Skeletal muscle satellite cell (primary cell): ENCODE measurements around a stretch of chr16.

- CAGE, long polyA plus RNA, result no peak
These were observed 815 bp upstream of the APRT start for GRCh38 chr16:88812600-88812885.

- CAGE, long polyA plus RNA, result no peak
These were observed 17.3 kb upstream of the PABPN1L start for GRCh38 chr16:88883721-88884272.

GRCh38 chr16:88936482-88937429 lies 40.3 kb downstream of the CBFA2T3 start:
- CAGE, long polyA plus RNA, result no peak

DNA sequence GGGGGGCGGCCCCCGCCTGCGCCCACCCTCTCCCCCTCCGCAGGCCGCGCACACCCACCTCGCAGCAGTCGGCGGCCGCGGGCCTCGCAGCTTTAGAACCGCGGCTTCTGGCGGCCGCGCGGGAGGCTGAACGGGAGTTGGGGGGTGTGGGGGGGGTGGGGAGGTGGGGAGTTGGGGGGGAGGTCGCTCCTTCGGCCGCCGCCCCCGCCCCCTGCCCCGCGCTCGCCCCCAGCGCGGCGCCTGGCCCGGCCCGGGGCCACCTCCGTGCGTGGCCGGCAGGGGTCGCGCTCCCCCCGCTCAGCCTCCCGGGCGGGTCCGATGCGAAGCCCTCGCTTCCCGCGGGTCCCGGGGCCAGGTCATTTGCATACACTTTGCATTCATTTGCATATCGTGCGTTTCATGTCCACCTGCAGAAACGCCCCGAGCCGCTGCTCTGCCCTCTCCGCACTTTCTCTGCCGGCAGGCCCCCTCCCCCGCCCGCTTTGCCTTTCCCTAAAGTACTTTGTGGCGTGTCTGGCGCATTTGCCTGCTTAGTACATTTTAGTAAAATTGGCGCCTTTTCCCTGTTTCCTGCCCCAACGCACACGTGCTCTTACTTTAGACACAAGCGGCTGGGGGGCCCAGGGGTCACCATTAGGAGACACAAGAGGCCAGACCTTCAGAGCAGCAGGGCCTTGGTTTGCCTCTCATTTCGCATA lies 35.1 kb downstream of the CBFA2T3 start:
- CAGE, long polyA plus RNA, result no peak

DNA sequence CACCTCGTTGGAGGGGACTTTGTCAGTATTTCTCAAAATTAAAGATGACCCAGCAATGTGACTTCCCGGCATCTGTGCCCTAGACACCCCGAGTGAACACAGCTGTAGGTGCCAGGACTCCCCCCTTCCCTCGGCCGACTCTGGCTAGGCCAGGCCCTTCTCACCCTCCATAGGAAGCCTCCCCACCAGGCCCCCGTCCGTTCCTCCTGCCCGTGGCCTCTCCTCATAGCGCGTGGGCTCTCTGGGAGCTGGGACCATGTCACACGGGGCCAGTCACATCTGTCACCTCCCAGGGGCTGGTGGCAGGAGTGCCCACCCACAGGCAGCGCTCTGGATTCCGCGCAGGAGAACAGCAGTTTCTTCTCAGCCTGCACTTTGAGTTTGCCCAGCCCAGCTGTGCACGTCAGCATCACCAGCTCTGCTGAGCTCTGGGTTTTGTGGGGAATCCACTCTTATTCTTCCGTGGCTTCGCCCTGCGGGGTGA lies 3.0 kb downstream of the ACSF3 start:
- CAGE, long polyA plus RNA, result no peak

DNA sequence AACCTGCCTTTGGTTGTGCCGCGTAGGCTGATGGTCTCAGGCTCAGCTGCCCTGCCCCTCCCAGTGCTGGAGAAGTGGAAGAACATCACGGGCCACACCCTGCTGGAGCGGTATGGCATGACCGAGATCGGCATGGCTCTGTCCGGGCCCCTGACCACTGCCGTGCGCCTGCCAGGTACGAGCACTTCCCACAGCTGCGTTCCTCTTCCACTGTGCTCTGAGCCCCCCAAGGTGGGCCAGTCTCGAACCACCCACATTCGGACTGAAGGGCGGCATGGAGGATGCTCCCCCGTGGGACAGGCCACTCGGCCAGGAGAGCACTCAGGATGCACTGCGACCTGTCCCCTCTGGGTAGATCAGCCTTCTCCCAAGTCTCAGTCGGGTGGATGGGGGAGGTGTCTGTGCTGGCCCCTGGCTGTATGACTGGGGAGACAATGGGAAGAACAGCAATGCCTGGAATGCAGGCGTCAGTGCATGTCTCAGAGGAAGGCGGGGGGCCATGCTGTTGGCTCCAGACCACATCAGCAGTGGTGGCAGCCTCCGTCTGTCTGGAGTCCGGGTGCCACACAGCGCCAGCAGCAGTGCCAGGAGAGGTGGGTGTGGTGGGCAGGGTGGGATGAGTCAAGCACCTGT lies 20.8 kb downstream of the ACSF3 start:
- CAGE, long polyA plus RNA, result no peak

GRCh38 chr16:89154741-89155619 lies 16.6 kb upstream of the CDH15 start:
- CAGE, long polyA plus RNA, result no peak

DNA sequence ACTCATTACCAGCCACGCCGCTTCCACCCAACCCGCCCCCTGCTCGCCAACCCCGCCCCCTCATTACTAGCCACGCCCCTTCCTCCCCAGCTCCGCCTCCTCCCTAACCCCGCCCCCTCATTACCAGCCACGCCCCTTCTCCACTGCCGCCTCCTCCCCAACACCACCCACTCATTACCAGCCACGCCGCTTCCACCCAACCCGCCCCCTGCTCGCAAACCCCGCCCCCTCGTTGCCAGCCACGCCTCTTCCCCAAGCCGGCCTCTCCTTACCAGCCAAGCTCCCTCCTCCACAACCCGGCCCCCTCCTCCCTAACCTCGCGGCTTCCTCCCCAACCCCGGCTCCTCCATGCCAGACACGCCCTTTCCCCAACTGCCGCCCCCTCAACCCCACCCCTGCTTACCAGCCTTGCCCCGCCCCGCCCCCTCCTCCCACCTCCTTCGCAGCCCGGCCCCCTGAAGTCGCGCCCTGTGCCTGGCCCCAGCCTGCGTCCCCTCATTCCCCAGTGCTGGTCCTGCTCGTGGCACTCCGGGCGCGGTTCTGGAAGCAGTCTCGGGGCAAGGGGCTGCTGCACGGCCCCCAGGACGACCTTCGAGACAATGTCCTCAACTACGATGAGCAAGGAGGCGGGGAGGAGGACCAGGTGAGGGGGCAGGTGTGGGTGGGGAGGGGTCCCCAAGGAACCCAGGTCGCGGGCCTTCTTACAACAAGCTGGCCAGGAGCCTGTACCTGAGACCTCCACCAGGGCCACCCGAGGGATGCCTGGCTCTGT lies 7.2 kb downstream of the SLC22A31 start:
- CAGE, long polyA plus RNA, result no peak

- CAGE, long polyA plus RNA, result no peak
These were observed 60.2 kb downstream of the ZNF778 start for GRCh38 chr16:89277630-89278260.

GRCh38 chr16:89279584-89280100 lies 62.1 kb downstream of the ZNF778 start:
- CAGE, long polyA plus RNA, result no peak

DNA sequence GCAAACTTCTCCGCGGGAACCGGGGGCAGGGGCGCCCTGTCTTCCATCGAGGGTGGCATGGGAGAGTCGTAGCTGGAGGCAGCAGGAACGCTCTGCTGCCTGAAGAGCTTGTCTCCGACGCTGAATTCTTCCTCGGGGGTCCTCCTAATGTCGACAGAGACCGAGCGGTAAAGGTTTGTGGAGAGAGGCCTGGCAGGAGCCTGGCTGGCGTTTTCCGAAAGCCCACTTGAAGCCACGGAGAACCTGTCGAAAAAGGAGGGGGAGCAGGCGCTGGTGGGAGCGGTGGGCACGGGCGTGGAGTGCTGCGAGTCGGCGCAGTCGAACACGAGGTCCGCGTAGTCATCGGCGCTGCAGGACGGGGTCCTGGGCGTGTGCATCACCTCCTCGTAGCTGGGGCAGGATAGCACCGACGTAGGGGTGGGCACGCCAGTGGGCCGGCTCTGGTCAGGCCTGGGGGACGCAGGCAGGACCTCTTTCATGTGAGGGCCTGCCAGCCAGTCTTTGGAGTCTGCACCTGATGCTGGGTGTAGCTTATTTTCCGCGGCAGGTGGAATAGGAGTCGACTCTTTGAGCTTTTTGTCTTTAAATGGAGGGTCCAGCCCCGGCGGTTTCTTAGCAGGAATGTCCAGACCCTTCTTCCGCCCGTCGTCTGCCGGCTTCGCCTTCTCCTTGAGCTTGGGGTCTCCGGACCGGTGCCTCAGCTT lies 63.7 kb downstream of the ZNF778 start:
- CAGE, long polyA plus RNA, result no peak

GRCh38 chr16:89290528-89291332 lies 73.2 kb downstream of the ZNF778 start:
- CAGE, long polyA plus RNA, result no peak

- CAGE, long polyA plus RNA, result no peak
These were observed 118.3 kb downstream of the ZNF778 start for GRCh38 chr16:89335771-89336231.

DNA sequence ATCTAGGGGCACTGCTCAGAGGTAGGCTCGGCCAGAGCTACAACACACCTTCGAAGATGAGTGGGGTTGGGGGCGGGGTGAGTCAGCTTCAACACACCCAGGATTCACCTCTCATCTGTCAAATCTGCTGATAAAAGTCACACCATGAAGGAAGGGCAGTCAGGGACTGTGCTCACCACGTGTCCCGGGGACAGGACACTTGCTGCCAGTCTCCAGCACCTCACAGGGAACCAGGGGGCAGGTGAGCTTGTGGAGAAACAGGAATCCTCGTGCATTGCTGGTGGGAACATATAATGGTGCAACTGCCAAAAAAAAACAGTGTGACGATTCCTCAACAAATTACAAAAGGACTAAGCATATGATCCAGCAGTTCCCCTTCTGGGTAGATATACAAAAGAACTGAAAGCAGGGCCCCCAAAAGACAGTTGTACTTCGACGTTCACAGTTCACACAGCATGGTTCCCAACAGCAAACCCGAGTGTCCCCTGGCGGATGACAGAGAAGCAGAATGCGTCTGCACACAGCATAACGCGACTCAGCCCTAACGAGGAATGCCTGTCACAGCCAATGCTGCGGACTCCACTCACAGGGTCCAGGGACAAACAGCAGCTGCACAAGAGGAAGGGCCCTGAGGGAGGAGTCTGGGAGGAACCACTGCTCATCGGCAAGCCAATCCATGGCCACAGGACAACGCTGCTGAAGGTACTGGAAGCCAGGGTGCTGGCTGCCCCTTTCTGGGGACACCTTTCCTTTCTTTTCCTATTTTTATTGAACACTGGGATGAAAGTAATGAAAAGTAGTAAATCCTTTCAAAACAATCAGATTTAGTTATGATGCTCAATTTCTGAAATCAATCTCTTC lies 133.0 kb downstream of the ANKRD11 start:
- CAGE, long polyA plus RNA, result no peak

GRCh38 chr16:89371632-89372127 lies 118.7 kb downstream of the ANKRD11 start:
- CAGE, long polyA plus RNA, result no peak

DNA sequence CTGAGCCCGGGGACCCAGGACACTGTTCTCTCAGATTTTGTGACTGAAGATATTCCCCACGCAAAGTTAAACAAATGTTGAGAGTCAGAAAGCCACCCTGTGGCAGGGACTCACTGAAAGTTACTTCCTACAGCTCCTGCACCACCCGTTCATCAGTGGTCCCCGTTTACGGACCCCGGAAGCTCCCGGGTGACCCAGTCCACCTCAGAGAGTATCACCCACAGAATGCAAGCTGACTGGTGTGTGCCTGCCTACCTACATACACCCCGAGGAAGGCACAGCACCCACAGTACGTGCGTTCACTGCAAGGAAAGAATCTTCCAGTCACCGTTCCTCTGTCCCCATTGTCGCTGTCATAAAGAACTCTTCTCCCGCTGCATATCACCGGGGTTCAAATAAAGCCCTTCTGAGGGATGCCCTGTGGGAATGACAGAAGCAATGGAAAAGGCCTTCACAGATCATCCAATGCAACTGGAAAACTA lies 117.6 kb downstream of the ANKRD11 start:
- CAGE, long polyA plus RNA, result no peak

- CAGE, long polyA plus RNA, result no peak
These were observed 96.4 kb downstream of the ANKRD11 start for GRCh38 chr16:89393823-89394495.

- CAGE, long polyA plus RNA, result no peak
These were observed 94.3 kb downstream of the ANKRD11 start for GRCh38 chr16:89395720-89396729.

DNA sequence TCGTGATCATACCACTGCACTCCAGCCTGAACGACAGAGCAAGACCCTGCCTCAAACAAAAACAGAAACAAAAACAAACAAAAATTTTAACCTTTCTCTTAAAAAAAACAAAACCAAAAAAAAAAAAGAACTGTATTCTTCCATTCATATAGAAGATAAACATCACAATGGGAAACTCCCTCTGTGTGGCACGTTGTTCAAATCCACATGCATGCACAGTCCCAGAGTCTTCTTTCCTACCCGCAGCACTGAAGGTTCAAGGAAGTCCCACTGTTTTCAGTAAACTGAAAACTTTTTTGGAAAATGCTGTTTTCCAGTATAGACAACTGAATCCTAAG lies 51.5 kb downstream of the ANKRD11 start:
- CAGE, long polyA plus RNA, result no peak

DNA sequence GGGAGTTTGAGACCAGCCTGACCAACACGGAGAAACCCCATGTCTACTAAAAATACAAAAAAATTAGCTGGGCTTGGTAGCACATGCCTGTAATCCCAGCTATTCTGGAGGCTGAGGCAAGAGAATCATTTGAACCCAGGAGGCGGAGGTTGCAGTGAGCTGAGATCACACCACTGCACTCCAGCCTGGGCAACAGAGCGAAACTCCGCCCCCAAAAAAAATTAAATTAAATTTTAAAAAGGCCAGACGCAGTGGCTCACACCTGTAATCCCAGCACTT lies 11.0 kb downstream of the ANKRD11 start:
- CAGE, long polyA plus RNA, result no peak